Parietal lobe (tissue), 2 donors: ENCODE measurements around the genes HCN1, MOCS2 and FST.

GRCh38 chr5:43074983-43076160, 35.3 kb upstream of the ANXA2R start:
- RAMPAGE, long total RNA: no peak

DNA sequence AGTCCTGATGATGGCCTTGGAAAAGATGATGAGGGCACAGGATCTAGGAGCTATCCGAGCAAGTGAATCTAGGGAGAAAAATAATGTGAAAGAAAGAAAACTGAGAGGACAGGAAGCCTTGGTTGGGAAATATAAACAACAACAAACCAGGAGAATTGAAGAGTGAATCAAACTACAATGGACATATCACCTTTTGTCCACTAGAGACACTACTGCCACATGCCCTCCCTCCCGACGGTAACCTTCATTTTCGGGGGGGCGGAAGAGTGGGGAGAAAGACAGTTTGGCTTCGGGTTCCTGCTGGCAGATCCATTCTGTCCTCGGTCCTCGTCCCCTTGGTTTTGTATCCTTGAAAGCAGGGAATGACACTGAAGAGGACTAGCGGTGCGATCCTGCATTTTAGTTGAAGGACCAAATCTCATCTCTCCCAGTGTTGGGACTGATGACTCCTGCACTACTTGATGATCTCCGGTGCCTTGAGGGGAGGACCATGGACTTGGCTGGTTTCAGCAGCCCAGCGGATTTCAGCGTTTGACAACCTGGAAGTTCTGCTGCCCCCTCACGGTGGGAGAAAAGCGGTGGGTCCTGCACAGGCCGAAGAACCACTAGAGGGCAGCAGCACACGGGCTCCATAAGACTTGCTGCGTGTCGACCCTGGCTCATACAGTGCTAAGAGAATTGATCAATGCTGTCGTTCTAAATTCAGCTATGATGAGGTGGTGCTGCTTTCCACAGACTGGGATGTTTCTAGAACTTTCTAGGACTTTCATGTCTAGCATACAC, 15.2 kb upstream of the ZNF131 start:
- RAMPAGE, long total RNA: no peak

DNA sequence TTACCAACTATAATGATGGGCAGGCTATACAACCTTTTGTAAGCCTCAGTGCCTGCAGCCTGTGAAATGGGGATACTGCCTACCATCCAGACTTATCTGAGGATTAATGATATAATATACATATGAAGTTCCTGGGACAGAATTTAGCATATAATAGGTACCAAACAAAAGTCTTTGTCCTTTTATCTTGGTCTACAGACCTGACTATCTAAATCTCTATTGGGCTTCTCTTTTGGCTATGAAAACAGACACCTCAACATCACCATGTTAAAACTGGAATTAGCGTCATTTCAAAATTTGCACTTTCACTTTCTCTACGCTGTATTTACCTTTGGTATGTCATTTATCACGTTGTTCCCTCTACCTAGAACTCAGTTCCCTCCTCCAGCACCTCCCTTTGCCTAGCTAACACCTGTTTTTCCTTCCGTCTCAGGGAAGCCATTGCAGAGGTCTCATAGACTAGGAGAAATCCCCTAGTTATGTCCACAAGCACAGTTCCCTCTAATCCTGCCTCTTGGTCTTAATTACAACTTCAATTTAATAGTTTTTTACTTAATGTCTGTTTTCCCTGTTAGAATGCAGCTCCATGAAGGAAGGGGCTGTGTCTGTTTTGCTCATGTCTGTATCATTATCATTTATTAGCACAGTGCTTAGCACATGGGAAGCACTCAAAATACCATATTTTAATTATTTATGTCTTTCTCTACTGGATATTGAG, 14.1 kb upstream of the TMEM267 start:
- RAMPAGE, long total RNA: no peak

DNA sequence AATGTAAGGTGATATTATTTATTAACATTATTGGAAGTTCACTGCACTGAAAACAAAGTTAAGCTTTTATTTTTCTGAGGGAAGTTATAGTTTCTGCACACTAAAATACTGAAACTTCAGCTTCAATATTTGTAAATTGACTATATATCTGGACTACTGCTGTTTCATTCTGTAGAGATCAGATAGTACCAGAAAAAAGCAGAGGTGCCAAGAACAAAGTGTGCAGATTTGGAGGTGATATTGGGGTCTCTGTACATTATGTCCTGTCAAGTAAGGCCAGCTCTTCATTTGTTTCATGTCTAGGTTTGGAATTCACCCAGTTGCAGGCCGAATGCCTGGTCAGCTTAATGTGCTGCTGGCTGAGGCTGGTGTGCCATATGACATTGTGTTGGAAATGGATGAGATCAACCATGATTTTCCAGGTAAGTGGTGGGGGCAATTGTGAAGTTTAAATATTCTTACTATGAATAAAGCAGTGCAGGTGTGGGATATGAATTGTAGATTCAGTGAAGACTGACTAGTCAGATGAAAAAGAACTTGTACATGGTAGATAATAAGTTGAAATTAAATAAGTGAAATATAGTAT, 96.9 kb downstream of the NNT start:
- RAMPAGE, long total RNA: no peak

- RAMPAGE, long total RNA: no peak
Observed at GRCh38 chr5:44806215-44806766, 2.5 kb upstream of the MRPS30 start.

DNA sequence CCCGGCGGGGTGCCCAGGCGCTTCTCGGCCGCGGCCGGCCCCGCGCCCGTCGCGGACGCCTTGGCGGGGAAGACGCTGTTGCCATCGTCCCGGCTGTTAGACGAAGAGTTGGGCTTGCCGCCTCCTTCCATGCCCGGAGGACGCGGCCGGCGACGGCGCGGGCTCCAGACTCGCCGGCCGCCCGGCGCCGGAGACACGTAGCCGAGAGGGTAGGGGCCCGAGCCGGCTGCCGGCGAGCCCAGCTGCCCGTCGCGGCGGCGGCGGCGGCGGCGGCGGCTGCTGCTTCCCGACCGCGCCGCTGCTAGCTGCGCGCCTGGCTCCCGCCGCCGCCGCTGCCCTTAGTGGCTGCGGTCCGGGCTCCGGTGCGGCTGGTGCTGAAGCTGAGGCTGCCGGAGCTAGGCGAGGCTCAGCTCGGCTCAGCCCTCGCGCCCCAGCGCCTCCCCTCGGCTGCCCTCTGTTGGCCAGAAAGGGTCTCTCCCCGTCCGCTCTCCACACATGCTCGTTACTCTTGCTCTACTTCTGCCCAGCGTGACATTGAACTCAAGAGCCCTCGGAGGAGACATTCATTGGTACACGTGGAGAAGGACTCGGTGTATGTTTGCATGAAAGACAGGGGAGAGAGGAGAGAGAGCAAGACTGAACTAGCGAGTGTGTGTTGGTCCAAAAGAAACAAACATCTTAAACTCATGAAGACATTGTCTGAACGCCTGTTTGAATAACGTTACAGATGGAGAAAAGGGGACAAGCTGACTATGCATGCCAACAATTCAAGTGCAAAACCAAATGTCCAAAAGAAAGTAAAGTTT, at the start of gene HCN1:
Gene HCN1, minus strand, starts transcription at position 418 of the 806 bp plus-strand sequence.
- RAMPAGE, long total RNA: no peak

DNA sequence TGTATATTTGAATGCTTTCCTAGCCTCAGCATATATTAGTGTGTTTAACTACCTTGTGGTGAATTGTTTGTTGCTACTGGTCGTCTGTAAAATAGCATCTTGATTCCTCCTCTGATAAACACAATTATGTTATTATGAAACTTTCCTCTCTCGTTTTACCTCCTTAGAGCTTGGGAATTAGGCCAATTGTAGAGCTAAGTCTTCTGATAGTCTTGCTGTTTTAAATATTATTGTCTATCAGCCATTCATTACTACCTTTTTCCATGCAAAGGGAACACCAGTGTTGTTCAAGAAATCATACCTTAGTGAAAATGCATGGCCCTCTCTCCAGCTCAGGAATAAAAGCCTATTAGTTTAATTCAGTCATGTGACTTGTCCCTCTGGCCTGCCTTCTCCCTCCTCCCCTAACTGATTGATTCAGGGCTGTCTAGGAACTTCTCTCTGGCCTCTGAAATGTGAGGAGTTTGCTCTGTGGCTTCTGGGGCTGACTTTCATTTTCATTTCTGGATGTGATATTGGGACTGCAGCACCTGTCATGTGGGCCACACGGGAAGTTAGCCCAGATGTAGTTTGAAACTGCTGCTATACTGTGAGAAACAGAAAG, 44.7 kb downstream of the PARP8 start:
- RAMPAGE, long total RNA: no peak

- RAMPAGE, long total RNA: no peak
Observed at GRCh38 chr5:51226146-51226914, 156.9 kb upstream of the ISL1 start.

DNA sequence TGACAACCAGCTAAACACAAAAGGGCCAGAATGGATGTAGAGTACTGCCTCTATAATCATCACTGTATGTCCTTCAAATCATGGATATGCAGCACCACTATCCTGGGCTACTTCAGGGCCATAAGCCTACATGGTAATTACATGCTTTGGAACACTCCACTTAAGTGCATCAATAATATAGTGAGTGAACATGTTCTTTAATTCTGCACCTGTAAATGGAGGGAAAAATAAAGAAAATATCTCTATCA, 575.2 kb downstream of the ISL1 start:
- RAMPAGE, long total RNA: no peak

- RAMPAGE, long total RNA: no peak
Observed at GRCh38 chr5:52822399-52822984, 34.8 kb downstream of the ITGA1 start.

DNA sequence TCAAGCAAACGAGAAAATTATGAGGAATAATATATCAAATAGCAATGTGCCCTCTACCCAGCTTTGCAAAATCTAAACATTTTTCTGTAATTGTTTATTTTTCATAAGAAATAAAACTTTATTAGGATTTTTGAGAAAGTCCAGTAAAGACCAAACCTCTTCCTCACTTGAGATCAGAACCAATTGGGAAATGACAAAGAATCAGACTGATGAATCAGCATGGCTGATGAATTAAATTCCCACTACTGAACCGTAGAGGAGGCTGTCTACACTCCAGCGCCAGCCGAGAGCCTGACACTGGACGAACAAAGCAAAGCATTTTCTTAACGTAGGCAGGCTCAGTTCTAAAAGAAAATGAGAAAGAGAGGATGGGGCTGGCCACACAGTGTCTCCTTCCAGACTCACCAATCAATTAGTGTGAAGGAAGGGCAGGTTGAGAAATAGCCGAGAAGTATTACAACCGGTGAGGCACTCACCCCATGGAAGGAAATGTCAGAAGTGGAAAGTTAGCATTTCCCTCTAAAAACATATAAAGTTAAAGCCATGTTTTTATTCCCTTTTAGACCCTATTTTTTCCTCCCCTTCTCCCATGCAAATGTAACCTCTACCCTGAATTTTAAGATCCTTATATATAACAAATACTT, 49.3 kb downstream of the ITGA1 start:
- RAMPAGE, long total RNA: no peak

GRCh38 chr5:53031590-53032266, 42.6 kb downstream of the ITGA2 start:
- RAMPAGE, long total RNA: no peak

GRCh38 chr5:53108983-53109991, at the start of gene MOCS2:
TSS of gene MOCS2 (minus strand) at chr5:53109757.
- RAMPAGE, long total RNA: start-site peak on the minus strand at chr5:53109738-53109775, 99 and 207 reads in 2 replicates; start-site peak on the plus strand at chr5:53109842-53109885, 17 and 8 reads in 2 replicates

DNA sequence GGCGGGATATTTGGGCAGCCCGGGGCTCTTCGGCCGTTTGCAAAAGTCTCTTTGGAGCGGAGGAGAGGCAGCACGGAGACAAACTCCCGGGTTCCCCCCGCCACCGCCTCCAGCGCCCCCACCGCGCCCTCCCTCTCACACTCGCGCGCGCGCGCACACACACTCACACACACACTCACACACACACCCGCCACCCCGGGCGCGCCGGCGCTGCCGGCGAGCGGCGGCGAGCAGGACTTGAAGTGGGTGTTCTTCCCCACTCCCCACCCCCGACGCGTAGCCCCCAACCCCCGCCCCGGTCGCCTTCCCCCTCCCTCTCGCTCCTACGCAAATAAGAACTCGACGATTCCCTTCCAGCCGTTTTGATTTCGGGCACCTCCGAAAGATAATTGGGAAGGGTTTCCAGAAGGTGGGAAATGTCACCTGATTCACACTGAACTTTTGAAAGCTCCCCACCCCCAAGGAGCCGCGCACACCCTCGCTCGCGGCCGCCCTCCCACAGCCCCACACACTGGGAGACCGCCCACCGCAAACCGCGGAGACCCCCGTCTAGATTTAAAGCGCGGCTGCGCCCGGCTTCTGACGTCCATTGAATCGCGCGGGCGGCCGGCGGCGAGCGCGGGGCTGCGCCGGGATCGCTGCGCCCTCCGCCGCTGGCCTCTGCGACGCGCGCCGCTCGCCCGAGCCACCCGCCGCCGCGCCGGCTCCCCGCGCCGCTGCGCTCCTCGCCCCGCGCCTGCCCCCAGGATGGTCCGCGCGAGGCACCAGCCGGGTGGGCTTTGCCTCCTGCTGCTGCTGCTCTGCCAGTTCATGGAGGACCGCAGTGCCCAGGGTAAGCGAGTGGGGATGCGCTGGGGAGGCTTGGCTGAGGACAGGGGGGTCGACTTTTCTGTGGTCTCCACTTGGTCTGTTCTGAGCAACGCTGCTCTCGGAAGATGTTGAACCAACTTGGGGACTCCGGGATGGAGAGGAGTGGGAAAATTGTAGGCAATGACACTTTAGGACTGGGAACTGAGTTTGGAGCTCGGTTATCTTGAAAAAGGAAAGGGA, at the start of gene FST:
Gene FST, plus strand, starts transcription at position 585 of the 1,050 bp plus-strand sequence.
- RAMPAGE, long total RNA: no peak

GRCh38 chr5:53779617-53780180, 219.3 kb downstream of the NDUFS4 start:
- RAMPAGE, long total RNA: no peak

GRCh38 chr5:53874238-53874901, 313.9 kb downstream of the NDUFS4 start:
- RAMPAGE, long total RNA: no peak

DNA sequence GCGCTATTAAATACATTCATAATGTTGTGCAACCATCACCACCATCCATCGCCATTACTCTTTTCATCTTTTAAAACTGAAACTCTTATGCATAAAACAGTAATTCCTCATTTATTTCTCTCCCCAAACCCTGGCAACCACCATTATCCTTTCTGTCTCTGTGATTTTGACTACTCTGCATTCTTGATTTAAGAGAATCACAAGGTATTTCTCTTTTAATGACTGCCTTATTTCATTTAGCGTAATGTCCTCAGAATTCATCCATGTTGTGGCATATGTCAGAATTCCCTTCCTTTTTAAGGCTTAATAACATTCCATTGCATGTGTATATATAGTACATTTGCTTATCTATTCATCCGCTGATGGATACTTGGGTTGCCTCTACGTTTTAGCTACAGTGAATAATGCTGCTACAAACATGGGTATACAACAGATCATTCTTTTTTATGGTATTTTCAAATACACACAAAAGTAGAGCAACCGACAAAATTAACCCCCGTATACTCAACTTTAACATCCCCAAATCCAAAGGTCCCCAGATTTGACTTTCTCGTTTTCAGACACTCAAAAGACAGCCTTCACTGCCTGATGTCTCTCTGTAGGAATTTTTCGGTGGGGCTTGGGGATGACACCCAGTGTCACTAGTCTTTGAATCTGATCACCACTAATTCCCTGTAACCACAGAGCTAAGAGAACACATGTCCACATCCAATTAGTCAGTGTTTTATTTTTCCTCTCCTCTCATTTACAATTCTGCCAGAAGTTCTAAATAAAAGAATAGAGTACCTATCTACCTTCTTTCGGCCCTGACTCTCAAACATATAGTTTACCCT, 324.8 kb downstream of the ARL15 start:
- RAMPAGE, long total RNA: no peak

- RAMPAGE, long total RNA: no peak
Observed at GRCh38 chr5:54016288-54016992, 293.9 kb downstream of the ARL15 start.

- RAMPAGE, long total RNA: no peak
Observed at GRCh38 chr5:54023736-54024381, 286.5 kb downstream of the ARL15 start.

- RAMPAGE, long total RNA: no peak
Observed at GRCh38 chr5:54049888-54050645, 260.3 kb downstream of the ARL15 start.